Myometrial cell (primary cell): ENCODE measurements around a stretch of chr2.

DNA sequence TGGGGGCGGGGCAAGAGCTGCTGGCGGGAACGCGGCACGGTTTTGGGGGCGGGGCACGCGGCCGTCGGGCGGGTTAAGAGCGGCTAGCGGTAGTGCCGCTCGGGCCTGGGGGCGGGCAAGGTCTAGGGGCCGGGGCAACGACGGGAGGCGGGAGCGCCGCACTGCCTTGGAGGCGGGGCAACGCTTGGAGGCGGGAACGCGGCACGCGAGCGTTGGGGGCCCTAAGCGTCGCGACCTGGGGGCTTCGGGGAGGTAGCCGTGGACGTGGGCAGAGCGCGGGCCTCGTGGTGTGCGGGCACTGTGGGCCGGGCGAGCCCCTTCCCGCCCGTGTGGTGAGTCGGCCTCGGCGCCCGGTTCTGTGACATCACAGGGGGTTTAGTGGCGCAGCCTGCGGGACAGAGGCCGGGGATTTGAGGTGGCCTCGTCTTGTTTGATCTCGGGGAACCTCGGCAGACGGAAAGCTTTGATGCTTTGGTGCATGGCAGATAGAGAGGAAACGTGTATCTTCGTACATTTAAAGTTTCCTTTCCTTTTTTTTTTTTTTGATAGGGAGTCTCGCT lies 850 bp downstream of the KLF11 start:
- RAMPAGE, long total RNA, result no peak

- RAMPAGE, long total RNA, result no peak
Measured at GRCh38 chr2:10078726-10079197, 1.4 kb downstream of the CYS1 start.

DNA sequence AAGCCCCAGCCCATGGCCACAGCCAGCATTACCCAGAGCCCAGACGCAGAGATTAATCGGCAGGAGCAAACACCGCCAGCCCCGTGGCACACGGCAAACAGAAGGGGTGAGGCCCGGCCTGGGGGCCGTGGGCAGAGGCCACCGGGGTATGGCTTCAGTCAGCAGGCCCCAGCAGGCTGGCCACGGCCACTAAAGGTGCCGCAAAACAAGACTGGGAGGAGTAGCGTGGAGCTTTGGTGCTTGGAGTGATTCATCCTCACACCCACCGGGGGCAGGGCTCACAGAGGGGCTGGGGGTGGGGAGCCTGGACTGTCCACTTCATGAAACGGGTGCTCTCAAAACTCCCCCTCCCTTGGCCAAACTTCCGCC lies 61.5 kb upstream of the HPCAL1 start:
- RAMPAGE, long total RNA, result no peak

DNA sequence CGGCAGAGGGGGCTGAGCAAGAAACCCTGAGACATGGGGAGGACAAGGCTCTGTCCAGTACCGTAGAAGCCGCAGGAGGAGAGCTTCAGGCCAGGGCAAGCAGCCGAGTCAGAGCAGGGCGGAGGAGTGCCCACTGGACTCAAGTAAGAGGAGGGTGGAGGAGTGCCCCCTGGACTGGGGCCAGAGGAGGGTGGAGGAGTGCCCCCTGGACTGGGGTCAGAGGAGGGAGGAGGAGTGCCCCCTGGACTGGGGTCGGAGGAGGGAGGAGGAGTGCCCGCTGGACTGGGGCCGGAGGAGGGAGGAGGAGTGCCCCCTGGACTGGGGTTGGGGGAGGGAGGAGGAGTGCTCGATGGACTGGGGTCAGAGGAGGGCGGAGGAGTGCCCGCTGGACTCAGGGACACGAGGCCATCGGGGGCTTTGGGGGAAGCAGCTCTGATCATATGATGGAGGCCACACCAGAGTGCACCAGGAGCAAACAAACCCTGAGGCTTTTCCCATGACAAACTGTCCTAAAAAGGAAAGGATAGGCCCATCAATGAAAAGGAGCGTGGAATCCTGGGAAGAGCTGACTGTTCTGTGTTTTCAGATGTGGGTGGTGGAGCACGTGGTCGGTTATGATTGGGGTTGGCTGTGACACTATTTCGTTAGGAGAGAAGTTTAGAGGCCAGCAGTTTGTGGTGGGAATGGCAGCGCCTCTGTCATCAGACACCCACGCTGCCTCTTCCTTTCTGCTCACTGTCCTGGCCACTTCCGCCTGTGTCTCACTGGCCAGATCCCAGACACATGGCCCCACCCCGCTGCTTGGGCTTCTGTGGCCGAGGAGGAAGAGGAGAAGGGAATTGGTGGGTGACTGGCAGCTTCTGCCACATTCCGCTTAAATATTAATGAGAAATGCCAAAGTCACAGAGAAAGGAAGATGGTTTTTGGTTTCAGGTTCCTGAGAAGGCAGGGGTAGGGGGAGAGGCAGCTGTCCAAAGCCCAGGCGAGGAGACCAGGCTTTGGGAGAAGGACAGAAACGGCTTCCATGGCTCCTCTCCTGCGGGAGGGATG lies 24.5 kb upstream of the HPCAL1 start:
- RAMPAGE, long total RNA, result no peak

GRCh38 chr2:10297995-10298261 lies 4.8 kb upstream of the HPCAL1 start:
- RAMPAGE, long total RNA, result no peak

- RAMPAGE, long total RNA, result no peak
Measured at GRCh38 chr2:10302377-10302819, 306 bp upstream of the HPCAL1 start.

- RAMPAGE, long total RNA, result no peak
Measured at GRCh38 chr2:10371446-10372581, 69.1 kb downstream of the HPCAL1 start.

- RAMPAGE, long total RNA, result no peak
Measured at GRCh38 chr2:10439899-10441083, 7.8 kb downstream of the ODC1 start.

DNA sequence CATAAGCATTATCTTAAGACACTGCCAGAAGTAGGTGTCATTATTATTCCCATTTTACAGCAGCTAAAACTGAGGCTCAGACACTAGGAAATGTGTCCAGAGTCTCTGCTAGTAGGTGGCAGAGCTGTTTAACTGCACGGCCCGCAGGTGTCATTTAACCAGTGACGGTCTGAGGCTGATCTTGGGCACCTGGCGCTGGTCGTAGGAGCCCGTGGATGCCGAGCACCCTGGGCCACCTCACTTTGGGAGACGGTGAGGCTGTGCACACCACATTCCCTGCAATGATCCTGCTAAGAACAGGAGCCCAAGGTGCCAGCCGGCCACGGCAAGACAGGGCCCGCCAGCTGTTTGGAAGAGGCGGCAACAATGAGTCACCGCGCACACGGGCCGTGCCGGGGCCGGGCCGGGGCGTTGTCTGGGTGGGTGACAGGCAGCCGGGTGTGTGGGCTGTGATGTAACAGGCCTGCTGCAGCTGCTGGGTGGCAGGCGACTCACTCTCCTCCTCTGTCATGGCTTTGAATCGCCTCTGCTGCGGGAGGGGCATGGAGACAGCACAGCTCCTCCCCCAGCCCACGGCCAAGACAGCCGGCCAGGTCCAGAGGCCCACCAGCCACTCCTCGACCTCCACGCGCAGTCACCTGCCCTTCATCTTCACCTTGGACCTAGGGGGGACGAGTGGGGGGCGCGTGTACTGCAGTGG lies 49.7 kb upstream of the ODC1 start:
- RAMPAGE, long total RNA, result no peak

DNA sequence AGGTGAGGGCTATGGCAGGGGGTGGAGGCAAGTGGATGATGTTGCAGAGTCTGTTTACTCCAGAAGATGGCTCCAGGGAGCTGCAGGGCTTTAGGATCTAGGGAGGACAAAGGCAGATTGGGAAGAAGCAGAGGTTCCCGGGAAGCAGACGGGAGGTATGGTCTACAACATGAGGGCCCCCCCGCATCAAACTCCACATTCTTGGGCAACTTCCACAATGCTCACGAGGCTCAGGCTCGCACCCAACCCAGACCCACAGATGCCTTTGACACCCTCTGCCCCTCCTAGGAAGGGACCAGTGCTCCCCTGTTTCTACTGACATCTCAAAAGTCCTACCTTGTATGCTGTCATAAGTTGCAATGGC lies 12.0 kb upstream of the ATP6V1C2 start:
- RAMPAGE, long total RNA, result no peak

GRCh38 chr2:10720845-10721350 lies 532 bp upstream of the ATP6V1C2 start:
- RAMPAGE, long total RNA, result no peak

- RAMPAGE, long total RNA, result no peak
Measured at GRCh38 chr2:10812920-10813715, 533 bp upstream of the PDIA6 start.

- RAMPAGE, long total RNA, result no peak
Measured at GRCh38 chr2:10821200-10821568, 8.6 kb upstream of the PDIA6 start.

DNA sequence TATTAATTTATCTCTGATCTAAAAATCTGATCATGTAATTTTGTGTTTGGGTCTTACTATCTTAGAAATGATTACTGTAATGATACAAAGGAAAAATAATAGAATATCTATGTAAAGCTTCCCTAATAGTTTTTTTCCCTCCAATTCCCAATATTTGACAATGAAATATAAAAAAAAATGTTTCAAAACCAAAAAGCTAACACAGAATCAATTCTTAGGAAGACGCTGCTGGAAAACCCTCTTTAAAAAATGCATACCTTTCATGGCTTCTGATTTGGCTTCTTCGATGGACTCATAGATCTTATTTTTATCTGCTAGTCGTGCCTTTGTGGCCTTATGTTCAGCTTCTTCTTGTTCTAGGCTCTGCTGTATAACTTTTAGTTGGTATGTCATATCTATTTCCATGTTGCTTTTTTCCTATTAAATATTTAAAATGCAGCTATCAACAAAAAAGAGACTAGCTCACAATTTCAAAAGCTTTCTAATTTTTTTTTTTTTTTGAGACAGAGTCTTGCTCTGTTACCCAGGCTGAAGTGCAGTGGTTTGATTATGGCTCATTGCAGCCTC lies 56.2 kb downstream of the SLC66A3 start:
- RAMPAGE, long total RNA, result no peak

DNA sequence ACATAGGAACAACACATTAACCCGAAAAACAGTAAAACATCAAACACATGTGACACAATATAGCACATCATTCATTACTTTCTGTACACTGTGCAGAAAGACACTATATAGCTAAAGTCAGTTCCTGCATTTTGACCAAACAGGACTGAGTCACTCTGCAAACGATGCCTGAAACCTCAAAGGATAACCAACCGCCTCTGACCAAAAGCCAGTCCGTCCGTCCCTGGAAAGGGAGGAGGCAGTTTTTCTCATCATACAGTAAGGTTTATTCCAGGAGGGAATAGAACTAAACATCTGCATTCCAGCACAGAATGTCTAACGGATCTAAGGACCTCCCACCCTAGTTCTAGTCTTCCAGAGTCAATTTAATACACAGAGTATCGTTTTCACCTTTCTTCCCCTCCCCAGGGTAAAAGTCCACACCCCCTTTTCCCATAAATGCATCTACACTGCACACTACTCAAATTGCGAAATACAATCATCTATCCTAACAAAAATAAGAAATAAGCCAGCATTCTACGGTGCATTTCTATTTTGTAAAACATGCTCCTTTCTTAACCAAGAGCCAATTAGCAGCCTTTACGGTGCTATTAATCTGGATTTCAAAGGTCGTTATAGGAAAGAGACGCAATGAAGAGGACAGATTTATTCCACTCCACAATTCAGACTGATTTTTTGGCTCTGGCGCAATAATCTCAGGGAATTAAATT lies 1.6 kb downstream of the ROCK2 start:
- RAMPAGE, long total RNA, result no peak

GRCh38 chr2:11375404-11375809 lies 31.0 kb upstream of the ROCK2 start:
- RAMPAGE, long total RNA, result no peak

DNA sequence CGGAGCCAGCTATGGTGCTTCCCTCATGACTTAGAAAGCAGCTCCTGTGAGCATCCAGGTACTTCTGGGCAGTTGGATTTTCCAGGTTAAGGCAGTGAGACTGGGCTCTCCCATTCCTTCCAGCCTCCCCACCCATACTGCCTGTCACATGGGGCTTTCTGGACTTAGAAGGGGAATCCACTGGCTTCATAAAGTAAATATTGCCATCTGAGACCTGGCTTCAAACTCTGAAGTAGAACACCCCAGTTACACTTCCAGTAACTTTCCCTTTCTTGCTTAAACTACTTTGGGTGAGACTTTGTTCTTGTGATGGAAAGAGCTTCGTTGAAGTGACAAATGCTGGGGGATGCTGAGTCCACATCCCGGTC lies 31.4 kb upstream of the ROCK2 start:
- RAMPAGE, long total RNA, result no peak

DNA sequence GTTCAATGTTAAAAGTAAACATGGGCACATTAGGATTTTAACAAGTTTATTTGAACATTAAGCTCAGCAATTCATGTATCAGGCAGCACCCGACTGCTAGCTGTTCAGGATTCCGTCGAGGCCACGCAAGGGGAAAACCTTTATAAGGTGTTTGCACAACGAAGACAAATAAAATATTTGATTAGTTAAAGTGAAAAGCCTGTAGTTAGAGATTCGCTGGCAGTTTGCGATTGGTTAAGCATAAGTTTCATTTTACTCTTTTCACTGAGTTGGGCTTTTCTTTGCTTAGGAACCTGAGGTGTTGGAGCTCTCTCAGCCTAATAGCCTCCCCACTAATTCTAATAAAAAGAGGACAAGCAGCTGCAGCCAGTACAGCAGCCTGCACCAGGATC lies 43.6 kb upstream of the ROCK2 start:
- RAMPAGE, long total RNA, result no peak

DNA sequence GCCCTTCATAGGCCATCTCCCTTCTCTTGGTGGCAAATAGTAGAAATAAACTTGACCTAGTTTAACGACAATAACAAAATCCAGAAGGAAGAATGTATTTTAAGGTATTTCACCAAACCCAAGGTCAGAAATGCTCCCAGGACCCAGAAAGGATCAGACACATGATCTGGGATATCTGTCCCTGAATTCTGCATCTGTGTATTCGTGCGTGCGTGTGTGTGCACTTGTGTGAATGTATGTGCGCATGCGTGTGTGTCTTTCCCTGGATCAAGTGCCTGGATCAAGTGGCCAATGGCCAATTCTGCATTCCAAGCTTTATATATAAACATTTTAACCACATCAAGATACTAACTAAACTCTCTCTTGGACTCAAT lies 45.0 kb upstream of the ROCK2 start:
- RAMPAGE, long total RNA, result no peak

GRCh38 chr2:11393447-11394254 lies 49.2 kb upstream of the ROCK2 start:
- RAMPAGE, long total RNA, result no peak